Testis (tissue), 5 donors: ENCODE data around the genes PDRG1, HCK and MAPRE1.

GRCh38 chr20:31837979-31838517 is 7.4 kb downstream of the FOXS1 start:
- PRO-cap, 3 experiments = no peak in any of the 3 experiments
- RAMPAGE, long total RNA, 2 experiments = no peak in any of the 2 experiments
- RRBS = no CpG with 5 or more reads among the region's 3 CpGs

DNA sequence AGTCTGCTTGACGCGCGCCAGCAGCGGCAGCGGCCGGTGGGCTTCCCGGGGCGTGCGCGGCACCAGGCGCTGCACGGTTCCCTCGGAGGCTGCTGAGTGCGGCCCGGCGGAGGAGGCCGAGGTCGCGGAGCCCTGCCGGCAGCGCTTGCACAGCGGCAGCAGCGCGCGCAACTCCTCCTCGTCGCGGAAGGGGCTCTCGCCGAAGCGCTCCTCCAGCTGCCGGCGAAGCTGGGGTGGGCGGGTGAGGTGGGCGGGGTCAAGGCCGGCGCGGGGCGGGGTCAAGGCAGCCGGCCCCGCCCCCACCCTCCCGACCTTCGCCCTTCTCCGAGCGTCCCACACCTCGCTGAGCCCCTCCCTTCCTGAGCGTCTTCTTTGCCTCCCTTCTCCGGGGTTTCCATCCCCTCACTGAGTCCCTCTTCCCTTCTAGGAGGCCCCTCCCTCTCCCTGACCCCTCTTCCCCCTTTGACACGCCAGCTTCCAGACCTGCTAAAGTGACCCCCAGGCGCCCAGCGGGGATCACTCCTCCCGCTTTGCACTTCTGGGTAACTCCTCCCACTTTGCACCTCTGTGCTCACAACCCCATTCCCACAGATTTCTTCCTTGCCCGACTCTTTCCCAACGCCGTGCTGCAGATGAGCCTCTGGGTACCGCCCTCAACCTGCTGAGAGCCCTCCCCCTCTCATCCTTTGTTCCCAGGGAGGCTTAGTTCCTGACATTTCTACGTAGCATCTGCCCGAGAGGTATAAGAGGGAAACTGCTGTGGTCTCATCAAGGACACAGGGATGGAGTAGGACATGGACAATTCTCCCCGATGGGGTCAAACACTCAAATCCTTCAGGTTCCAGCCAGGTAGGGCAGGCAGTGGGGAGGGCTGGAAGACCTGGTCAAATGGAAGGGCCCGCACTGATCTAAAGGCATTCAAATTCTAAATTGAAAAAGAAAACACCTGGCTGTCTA is 8.6 kb downstream of the DUSP15 start:
- PRO-cap, 3 experiments = peak in 3 of 3 experiments; most common minus-strand start position 185 of the sequence (in 2)
- RAMPAGE, long total RNA, 2 experiments = no peak in any of the 2 experiments
- RRBS = 2% methylated on average over 35 of the region's 60 CpGs

DNA sequence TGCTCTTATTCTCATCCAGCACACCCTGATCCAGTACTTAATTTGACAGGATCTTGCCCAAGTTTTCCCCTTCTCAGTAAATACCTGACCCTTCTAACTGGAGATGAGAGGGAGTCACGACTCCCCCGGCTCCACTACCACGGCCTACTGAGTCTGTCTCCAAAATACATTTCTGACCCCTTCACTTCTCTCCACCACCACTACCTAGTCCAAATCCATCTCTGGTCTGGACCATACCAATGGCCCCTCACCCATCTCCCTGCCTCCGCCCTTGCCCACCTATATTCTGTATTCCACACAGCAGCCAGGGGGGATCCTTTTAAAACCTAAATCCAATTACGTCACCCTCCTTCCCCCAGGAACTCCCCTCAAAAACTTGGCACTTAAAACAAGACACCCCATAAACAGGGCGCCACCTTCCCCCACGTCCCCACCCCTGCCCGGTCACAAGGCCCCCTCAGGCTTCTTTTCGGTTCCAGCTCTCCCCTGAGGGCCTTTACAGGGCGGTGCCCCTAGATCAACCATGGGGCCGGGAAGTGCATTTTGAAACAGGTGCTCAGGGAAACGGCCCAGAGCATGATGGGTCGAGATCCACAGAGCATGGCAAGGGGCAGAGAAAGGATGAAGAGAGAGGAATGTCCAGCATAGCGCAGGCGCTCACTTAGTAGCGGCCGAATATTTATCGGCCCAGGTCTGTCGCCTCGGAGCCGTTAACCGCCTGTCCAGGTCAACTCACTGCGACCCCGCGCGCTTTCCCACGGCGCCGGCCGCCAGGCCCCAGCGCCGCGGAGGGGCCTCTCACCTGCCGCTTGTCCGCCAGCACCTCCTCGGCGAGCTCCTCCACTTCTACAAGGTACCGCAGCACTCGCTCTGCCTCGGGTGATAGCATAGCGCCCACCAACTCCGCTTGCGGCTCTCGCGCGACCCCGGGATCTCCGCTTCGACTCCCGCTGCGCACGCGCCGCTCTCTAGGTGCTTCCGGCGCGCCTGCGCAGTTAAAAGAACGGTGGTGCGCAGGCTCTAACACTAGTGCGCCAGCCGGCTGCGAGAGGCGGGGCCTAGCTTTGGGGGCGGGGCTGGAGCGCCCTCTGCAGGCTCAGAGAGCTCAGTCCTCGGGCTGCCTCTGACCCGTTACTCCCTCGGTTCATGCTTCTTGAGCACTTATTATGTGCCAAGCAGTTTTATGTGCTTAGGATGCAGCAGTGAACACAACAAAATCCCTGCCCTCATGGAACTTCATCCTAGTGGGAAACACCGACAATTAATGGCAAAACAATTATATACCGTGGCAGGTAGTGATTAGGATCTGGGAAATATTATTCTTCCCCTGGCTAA is at the start of gene PDRG1:
TSS of gene PDRG1 (minus strand) at position 974 of the 1,335 bp plus-strand sequence.
- PRO-cap, 3 experiments = peak in 3 of 3 experiments; most common plus-strand start position 1,099 of the sequence (in 1); most common minus-strand start position 970 of the sequence (in 2)
- RAMPAGE, long total RNA, 2 experiments = start-site peak on the minus strand in 2 of 2 experiments, centred at positions 926 to 933 of the sequence, 1,029 to 1,116 reads per replicate
- RRBS = 1% methylated on average over 20 of the region's 71 CpGs

DNA sequence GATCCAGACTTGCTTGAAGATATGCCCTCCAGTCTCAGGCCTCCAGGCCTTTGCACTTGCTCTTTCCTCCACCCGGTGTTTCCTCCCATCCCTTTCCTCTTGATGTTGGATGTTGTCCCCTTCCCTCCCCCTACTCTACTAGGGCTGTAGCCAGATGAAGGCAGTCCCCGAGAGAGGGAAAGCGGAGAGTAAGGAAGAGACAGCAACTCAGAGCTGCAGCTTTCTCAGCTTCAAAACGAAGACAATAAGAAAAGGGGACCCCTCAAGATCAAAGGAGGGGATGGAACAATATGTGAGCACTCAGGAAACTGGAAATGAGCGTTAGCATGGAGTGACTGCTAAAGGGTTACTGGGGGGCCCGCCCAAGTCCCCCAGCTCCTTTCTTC is 592 bp upstream of the XKR7 start:
- PRO-cap, 3 experiments = no peak in any of the 3 experiments
- RAMPAGE, long total RNA, 2 experiments = no peak in any of the 2 experiments
- RRBS = no CpG with 5 or more reads among the region's 6 CpGs

DNA sequence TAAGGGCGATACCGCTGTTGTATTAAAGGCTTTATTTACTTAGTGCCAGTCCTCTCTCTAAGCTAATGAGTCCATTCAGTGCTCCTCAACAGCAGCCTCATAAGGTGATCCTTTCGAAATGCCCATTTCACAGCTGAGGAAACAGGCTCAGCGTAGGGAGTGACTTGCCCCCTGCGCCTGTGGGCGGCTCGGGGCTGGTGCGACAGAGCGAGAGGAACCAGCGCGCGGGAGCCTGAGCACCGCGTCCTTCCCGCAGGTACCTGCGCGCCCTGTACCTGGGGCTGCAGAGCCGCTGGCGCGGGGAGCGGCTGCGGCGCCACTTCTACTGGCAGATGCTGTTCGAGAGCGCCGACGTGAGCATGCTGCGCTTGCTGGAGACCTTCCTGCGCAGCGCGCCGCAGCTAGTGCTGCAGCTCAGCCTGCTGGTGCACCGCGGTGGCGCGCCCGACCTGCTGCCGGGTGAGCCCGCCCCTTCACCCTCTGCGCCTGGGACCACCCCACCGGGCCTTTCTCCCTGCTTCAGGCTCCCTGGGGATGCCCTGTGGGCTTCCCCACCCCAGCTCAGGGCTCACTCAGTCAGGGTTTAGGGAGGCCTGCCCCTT is 15.3 kb upstream of the CCM2L start:
- PRO-cap, 3 experiments = no peak in any of the 3 experiments
- RAMPAGE, long total RNA, 2 experiments = no peak in any of the 2 experiments
- RRBS = 4% methylated on average over 4 of the region's 41 CpGs

- PRO-cap, 3 experiments = no peak in any of the 3 experiments
- RAMPAGE, long total RNA, 2 experiments = no peak in any of the 2 experiments
- RRBS = no CpG with 5 or more reads among the region's 8 CpGs
Measured at GRCh38 chr20:32036621-32037235, 15.3 kb upstream of the HCK start.

DNA sequence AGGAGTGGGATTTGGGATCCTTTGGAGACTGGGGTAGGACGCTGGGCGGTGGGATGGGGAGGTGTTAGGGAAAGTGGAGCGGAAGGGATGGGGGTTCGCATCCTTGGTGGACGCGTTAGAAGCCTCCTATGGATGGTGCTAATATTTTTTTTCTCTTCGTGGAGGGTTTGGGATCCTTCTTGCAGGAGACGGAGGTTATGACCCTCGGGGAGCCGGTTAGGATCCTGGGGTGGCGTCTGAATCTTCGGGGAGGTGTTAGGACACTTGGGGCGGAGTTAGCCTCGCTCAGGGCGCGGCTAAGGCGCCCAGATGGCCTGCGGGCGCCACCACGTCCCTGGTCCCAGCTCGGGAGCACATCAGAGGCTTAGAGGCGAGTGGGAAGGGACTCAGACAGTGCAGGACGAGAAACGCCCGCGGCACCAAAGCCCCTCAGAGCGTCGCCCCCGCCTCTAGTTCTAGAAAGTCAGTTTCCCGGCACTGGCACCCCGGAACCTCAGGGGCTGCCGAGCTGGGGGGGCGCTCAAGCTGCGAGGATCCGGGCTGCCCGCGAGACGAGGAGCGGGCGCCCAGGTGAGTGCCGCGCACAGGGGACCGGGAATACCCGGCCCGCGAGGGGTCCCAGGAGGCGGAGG is at the start of gene HCK:
TSS of gene HCK (plus strand) at position 326 of the 632 bp plus-strand sequence.
- PRO-cap, 3 experiments = peak in 3 of 3 experiments; most common plus-strand start position 367 of the sequence (in 3); most common minus-strand start position 238 of the sequence (in 2)
- RAMPAGE, long total RNA, 2 experiments = start-site peak on the plus strand in 2 of 2 experiments, centred at positions 334 to 351 of the sequence, 19 to 22 reads per replicate
- RRBS = 1% methylated on average over 17 of the region's 47 CpGs

DNA sequence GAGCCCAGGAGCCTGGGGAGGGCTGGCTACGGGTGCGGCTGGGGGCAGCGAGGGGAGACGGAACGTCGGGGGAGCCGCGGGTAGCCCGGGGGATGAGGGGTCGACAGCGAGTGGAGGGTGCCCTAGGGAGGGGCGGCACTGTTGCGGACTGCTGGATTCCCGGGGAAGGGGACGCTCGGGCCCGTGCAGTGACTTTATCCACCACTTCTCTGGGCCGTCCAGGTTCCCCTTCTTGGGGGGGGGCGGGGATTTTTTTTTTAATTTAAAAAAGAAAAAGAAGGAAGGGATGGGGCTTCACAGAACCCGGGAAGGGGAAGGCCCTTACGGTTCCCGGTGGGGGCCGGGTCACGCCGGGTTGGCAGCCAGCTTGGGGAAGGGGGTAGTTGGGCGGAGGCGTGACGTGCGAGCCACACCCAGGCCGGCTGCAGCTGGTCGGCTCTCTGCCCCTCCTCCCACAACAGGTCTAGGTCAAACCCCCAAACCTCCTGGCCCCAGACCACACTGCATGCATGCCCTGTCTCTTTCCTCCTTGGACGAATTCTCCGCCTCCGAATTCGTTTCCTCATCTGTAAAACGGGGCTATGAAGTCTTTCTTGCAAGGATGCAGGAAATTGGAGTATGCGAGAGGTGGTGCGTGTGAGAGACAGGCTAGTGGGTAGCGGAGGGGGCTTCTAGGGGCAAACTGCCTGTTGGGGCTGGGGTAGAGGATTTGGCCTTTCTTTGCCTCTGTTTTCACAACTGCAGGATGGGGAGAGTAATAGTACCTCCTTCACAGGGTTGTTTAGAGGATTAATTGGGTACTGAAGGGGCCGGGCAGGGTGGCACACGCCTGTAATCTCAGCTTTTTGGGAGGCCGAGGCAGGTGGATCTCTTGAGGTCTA is 747 bp downstream of the HCK start:
- PRO-cap, 3 experiments = peak in 3 of 3 experiments; most common plus-strand start position 494 of the sequence (in 2); most common minus-strand start position 211 of the sequence (in 3)
- RAMPAGE, long total RNA, 2 experiments = no peak in any of the 2 experiments
- RRBS = 3% methylated on average over 12 of the region's 42 CpGs

- PRO-cap, 3 experiments = no peak in any of the 3 experiments
- RAMPAGE, long total RNA, 2 experiments = no peak in any of the 2 experiments
- RRBS = no CpG with 5 or more reads among the region's 5 CpGs
Measured at GRCh38 chr20:32204550-32205464, 2.7 kb downstream of the PLAGL2 start.

- PRO-cap, 3 experiments = no peak in any of the 3 experiments
- RAMPAGE, long total RNA, 2 experiments = no peak in any of the 2 experiments
- RRBS = no CpG with 5 or more reads among the region's 6 CpGs
Measured at GRCh38 chr20:32206296-32206932, 1.1 kb downstream of the PLAGL2 start.

DNA sequence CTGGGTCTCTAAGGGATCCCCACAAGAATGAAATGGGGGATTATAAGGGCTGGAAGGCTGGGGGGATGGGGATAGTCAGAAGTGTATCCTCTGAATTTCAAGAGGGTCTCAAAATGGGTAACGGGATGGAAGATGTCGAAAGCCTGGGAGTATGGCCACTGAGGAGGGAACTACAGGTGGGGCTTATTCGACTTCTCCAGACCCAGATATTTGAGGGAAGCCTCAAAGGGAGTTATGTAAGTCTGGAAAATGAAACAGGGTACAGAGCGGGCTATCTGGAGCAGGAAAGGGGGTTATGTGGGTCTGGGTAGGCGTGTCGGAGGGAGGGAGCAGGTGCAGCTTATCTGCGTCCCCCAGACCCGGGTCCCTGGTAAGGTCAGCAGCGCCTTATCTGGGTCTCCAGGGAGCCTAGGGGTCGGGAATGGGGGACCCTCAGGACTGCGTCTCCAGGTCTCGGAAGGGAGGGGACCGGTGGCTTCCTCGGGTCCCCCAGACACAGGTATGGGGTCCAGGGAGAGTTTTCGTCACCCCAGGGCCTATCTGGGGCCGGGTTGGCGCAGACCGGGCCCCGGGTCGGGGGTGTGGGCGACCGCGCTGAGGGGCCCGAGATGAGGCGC is 502 bp downstream of the PLAGL2 start:
- PRO-cap, 3 experiments = no peak in any of the 3 experiments
- RAMPAGE, long total RNA, 2 experiments = start-site peak on the plus strand in 1 of 2 experiments, centred at position 345 of the sequence, 6 reads per replicate
- RRBS = under 1% methylated on average over 15 of the region's 25 CpGs

GRCh38 chr20:32357422-32357695 is 772 bp upstream of the ASXL1 start:
- PRO-cap, 3 experiments = peak in 2 of 3 experiments; most common plus-strand start chr20:32357510 (in 2)
- RAMPAGE, long total RNA, 2 experiments = no peak in any of the 2 experiments
- RRBS = no CpG with 5 or more reads among the region's 5 CpGs

DNA sequence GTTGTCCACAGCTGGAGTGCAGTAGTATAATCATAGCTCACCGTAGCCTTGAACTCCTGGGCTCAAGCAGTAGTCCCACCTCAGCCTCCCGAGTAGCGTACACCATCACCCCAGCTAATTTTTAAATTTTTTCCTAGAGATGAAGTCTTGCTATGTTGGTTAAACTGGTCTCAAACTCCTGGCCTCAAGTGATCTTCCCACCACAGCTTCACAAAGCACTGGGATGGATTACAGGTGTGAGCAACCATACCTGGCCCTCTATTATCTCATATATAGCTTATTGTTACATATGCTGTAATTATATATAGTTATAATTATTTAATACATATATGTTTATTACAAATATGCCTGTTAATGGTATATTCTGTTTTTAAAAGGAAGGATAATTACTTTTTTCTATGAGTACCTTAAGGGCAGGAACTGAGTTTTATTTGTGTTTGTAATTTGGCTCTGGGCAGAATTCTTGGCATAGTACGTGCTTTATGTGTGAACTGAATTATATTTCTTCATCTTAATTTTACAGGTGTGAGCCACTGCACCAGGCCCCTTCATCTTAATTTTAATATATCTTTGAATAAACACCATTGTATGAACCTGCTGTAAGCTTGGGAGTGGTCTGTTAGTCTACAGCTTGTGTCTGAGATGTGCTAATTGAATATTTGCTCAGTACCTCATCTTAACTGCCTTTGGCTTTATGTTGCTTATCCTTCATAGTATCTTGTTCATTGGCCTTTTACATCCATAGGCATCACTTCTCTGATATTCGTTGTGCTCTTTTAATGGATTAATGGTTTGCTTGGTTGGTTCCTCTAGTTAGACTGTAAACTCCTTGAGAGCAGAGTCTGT is 13.7 kb downstream of the ASXL1 start:
- PRO-cap, 3 experiments = no peak in any of the 3 experiments
- RAMPAGE, long total RNA, 2 experiments = no peak in any of the 2 experiments
- RRBS = no CpG with 5 or more reads among the region's 5 CpGs

- PRO-cap, 3 experiments = peak in 1 of 3 experiments; most common plus-strand start chr20:32482958 (in 1); most common minus-strand start chr20:32482806 (in 1)
- RAMPAGE, long total RNA, 2 experiments = no peak in any of the 2 experiments
- RRBS = under 1% methylated on average over 44 of the region's 81 CpGs
Measured at GRCh38 chr20:32482320-32483149, 102.6 kb downstream of the NOL4L start.

GRCh38 chr20:32541052-32541731 is 43.9 kb downstream of the NOL4L start:
- PRO-cap, 3 experiments = no peak in any of the 3 experiments
- RAMPAGE, long total RNA, 2 experiments = no peak in any of the 2 experiments
- RRBS = 70% methylated on average over 7 of the region's 15 CpGs

DNA sequence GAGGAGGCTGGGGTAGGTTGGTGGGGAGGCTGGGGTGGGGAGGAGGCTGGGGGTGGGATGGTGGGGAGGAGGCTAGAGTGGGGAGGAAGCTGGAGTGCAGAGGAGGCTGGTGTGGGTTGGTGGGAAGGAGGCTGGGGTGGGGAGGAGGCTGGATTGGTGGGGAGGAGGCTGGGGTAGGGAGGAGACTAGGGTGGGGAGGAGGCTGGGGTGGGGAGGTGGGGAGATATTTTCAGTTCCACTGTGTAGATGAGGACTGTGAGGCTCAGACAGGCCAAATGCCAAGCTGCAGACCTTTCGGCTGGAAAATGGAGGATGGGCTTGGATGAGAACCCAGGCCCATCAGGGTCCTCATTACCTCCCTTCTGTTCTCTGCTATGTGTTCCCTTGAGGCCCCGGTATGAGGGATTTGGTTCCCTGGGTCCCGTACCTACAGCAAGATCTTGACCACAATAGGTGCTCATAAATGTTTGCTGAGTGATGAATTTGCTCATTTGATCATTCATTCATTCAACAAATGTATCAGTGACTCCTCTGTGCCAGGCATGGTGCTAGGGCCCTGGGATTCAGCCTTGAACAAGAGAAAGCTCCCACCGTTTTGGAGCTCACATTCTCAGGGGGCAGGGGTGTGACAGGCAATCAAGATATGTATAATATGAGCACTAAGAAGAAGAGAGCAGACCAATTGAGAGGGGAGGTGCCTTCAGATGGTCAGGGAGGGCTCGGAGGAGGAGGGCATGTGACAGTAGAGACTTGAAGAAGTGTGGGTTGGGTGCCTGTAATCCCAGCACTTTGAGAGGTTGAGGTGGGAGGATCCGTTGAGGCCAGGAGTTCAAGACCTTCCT is 36.2 kb upstream of the NOL4L start:
- PRO-cap, 3 experiments = no peak in any of the 3 experiments
- RAMPAGE, long total RNA, 2 experiments = no peak in any of the 2 experiments
- RRBS = no CpG with 5 or more reads among the region's 6 CpGs

DNA sequence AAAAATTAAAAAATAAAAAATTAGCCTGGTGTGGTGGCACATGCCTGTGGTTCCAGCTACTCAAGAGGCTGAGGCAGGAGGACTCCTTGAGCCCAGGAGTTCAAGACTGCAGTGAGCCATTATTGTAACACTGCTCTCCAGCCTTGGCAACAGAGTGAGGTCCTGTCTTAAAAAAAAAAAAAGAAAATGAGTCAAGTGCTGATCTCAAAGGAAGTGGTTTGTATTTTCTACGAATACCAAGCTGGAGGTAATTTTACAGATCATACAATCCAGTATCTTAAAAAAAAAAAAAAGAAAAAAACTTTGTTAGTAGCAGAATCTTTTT is 5.6 kb downstream of the COMMD7 start:
- PRO-cap, 3 experiments = no peak in any of the 3 experiments
- RAMPAGE, long total RNA, 2 experiments = no peak in any of the 2 experiments
- RRBS = no CpG with 5 or more reads among the region's 1 CpG

- PRO-cap, 3 experiments = peak in 3 of 3 experiments; most common plus-strand start chr20:32819966 (in 3); most common minus-strand start chr20:32820149 (in 3)
- RAMPAGE, long total RNA, 2 experiments = start-site peak on the plus strand in 2 of 2 experiments, at chr20:32819799-32820308 at its widest, 33 to 633 reads per replicate
- RRBS = 1% methylated on average over 53 of the region's 97 CpGs
Measured at GRCh38 chr20:32819605-32820570, at the start of gene MAPRE1. Gene MAPRE1 (plus strand): TSS chr20:32819954.

DNA sequence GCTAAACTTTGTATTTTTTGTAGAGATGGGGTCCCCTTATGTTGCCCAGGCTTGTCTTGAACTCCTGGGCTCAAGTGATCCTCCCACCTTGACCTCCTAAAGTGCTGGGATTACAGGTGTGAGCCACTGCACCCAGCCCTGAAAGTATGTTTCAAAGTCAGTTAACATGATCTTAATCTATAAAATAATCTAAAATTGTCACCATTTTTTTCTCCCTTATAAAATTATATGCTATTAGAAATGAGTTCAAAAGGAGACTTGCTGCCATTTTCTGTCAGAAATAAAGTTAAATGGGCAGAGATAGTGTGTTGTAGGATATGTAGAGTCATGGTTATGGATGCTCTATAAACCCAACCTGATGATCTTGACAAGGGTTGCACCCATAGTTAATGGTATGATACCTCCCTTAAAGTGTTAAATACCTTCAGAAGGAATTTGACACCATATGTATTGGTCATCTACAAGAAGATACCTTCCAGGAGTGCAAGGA is 7.4 kb upstream of the EFCAB8 start:
- PRO-cap, 3 experiments = no peak in any of the 3 experiments
- RAMPAGE, long total RNA, 2 experiments = no peak in any of the 2 experiments

GRCh38 chr20:32857387-32858155 is 1.2 kb upstream of the EFCAB8 start:
- PRO-cap, 3 experiments = no peak in any of the 3 experiments
- RAMPAGE, long total RNA, 2 experiments = no peak in any of the 2 experiments
- RRBS = no CpG with 5 or more reads among the region's 3 CpGs